Helper T cell (primary cell): ENCODE data around the gene ITIH2.

DNA sequence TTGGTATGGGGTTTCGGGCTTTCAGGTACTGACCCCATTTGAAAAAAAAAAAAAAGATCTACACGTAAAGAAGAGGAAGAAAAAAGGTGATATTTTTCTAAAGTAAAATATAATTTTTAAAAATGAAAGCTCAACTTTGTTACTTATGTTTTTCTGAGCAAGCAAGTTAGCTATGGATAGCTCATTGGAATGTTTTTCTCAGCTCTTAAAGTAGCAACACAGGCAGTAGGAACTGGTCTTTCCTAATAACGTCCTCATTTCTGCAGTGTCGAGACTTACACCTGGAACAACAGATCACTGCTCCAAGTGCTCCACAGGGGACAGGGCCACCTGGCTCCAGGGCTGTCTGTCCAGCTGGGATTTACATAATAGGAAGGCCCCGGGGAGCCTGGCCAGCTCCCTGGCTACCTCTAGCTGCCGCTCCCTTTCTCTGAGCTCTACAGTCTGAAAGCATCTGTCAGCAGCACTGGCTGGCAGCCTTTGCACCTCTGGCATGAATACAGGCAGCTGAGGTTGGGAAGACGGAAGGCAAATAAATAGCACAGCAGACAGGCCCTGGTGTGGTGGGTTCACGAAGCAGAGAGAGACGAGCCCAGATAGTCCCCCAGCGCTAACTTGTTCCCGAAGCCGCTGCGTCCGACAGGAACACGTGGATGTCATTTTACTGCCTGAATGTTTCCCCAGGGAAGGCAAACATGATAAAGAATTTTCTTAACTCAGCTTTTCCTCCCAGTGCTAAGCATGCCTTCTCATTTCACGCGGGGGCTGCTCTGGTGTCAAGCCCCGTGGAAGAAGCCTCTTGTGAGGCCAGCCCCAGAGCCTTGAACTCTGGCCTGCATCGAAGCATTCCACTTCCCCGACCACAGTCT is 105.5 kb downstream of the ITIH5 start:
- PRO-cap, 2 experiments = no peak in any of the 2 experiments

DNA sequence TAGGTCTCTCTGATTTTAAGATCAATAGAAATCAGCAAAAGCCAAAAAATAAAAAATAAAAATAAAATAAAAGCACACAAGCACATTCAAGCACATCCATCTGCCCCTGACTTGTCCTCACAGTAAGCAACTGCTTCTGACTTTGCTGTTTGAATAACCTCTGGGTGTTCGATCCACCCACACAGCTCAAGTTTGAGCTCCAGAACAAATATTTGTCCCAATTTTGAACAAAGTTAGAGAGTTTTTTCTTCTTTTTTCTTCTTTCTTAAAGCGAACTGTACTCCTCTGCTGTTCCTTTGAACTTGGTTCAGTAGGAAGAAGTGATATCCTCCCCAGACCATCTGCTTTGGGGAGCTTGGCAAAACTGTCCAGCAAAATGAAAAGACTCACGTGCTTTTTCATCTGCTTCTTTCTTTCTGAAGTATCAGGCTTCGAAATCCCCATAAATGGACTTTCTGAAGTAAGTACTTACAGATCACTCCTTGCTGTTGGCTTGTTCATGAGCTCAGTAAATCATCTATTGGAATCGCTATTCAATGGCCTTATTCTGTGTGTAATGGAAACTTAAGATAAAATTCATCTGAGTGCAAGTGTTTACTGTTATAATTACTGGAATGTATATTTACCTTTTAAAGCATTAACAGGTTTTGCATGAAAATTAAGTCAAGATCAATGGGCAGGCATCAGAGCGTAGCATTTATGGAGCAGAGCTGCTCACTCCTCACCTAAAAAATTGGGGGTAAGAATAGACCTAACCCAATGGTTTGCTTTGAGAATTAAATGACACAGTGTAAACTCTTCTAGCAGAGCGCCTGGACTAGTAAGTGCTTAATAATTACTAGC is at the start of gene ITIH2:
ITIH2 (plus strand) TSS at position 258 of the 843 bp plus-strand sequence.
- PRO-cap, 2 experiments = no peak in any of the 2 experiments

- PRO-cap, 2 experiments = no peak in any of the 2 experiments
These were observed 14.0 kb downstream of the KIN start for GRCh38 chr10:7773727-7774188.

DNA sequence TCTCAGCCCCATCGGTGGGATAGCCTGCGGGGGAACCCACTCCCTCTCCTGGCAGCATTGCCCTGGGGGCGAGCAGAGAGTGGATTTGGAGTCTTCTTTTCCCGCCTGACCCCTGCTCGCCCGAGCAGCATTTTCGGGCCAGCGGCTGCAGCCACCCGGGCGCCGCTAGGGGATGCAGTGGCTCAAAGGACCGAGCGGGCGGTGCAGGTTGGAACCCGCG is 1.3 kb upstream of the GATA3 start:
- PRO-cap, 2 experiments = peak in 1 of 2 experiments; most common minus-strand start position 176 of the sequence (in 1)

DNA sequence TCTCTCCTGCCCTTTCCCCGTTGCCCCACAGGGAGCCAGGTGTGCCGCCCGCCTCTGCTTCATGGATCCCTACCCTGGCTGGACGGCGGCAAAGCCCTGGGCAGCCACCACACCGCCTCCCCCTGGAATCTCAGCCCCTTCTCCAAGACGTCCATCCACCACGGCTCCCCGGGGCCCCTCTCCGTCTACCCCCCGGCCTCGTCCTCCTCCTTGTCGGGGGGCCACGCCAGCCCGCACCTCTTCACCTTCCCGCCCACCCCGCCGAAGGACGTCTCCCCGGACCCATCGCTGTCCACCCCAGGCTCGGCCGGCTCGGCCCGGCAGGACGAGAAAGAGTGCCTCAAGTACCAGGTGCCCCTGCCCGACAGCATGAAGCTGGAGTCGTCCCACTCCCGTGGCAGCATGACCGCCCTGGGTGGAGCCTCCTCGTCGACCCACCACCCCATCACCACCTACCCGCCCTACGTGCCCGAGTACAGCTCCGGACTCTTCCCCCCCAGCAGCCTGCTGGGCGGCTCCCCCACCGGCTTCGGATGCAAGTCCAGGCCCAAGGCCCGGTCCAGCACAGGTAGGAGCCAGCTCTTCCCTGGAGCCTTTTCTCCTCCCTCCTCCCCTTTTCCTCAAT is 3.9 kb downstream of the GATA3 start:
- PRO-cap, 2 experiments = no peak in any of the 2 experiments

GRCh38 chr10:8063906-8064348 is 9.4 kb downstream of the GATA3 start:
- PRO-cap, 2 experiments = no peak in any of the 2 experiments

GRCh38 chr10:8416571-8416789 is 362.0 kb downstream of the GATA3 start:
- PRO-cap, 2 experiments = peak in 2 of 2 experiments; most common plus-strand start chr10:8416640 (in 1)

DNA sequence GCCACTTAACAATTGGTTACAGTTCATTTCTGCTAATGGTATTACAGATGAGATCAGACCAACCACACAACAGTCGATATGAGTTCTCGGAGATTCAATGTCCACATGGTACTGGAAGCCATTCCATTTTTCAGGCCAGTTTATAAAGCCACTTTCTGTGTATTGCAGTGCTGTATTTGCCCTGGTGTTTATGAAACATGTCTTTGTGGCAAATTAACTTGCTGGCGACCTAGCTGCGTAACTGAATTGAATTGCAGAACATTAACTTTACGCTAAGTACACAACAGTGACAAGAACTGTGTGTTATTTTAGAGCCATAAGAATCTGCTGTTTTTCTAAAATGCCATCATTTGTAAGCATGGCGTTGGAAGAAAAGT is 76.3 kb downstream of the CELF2 start:
- PRO-cap, 2 experiments = no peak in any of the 2 experiments

DNA sequence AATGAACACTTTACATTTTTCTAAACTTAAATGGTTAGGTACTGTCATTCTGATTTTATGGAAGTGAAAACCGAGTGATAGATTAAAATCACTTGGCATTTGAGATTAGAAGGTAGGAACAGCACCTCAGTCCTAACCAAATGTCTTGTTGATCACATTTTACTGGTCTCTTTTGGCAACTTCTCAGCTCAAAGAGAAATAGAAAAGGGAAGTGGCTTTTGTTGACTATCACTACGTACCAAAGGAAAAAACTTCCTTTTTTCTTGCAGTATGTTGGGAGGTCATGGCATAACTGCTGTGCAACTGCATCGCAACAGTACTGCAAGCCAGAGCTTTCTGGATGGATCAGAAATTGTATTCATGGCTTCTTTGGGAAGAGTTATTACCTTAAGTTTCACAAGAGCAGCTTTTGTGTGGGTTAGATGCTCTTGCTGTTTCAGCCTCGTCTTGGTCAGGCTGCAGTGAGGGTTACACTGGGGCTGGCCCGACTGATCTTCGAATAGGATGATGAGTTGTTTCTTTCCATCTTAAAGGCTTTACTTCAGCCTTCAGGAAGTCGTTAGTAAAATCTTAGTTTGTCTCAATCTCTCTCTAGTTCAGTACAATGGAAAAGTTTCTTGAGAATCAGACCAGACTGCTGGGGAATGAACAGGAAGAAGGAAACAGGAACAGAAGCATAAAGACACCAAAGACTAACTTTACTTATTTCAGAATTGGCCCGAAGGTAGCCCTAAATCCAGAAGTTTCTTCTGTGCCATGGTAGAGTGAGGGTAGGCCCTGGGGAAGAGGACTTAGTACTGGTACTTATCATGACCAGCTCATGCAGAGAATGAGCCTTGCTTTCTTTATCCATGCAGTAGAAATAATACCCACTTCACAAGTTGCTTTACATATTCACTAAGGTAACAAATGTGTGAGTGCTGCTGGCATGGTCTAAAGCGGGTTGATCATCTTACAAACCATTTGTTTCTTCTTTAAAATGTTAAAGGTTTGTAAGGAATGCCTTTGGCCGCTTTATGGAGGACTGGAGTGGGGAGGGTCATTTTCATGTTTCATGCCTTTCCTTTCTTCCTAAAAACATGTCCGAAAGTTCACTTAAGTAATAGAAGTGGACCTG is 153.6 kb downstream of the CELF2 start:
- PRO-cap, 2 experiments = peak in 2 of 2 experiments; most common plus-strand start position 268 of the sequence (in 1); most common minus-strand start position 147 of the sequence (in 2)

DNA sequence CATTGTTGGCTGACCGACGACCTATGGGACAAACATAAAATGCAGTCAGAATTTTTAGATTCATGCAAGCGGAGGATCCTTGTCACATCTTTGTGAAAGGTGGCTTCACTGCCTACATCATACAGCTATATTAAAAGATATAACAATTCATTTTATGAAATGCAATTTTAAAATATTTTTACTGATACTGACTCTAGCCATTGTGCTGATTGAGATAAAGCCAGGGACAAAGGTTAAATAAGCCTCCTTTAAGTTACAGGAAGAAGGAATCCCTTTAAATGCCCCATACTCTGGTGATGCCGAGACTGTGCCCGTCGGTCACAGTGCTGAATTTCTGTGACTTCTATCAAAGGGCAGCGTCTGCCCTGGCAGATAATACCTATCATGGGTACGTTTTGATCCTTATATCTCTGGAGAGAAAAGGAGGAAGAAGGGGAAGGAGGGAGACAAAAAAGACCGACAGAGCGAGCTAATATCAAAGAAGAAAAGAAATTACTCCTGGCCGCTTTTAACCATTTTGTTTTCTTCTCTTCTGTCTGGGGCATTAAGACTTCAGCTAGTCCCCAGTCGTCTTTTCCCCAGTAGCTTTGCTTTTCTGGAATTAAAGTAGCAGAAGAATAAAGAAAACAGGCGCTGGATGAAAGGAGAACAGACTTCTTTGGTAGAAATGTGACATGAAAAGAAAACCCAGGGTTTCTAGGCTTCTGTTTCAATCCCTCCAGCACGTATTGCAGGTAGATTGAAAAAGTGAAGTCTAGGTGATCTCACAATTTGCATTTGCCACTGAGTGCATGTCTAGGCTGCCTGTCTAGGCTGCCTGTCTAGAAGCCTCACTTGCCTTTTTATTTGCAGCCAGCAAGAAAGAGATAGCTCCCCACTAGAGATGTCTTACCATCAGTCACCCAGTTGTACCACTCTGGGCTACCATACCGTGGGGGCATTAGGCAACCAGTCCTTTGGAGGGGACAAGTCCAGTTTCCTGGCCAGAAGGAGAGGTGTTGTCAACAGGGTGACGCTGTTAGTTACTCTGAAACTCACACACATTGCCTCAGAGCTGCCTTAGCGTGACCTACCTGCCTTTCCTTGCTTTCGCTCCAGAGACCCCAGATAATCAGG is 154.9 kb downstream of the CELF2 start:
- PRO-cap, 2 experiments = peak in 1 of 2 experiments; most common plus-strand start position 837 of the sequence (in 1); most common minus-strand start position 730 of the sequence (in 1)

- PRO-cap, 2 experiments = peak in 2 of 2 experiments; most common plus-strand start chr10:11180620 (in 2); most common minus-strand start chr10:11180370 (in 2)
These were observed 162.7 kb downstream of the CELF2 start for GRCh38 chr10:11180212-11180889.

DNA sequence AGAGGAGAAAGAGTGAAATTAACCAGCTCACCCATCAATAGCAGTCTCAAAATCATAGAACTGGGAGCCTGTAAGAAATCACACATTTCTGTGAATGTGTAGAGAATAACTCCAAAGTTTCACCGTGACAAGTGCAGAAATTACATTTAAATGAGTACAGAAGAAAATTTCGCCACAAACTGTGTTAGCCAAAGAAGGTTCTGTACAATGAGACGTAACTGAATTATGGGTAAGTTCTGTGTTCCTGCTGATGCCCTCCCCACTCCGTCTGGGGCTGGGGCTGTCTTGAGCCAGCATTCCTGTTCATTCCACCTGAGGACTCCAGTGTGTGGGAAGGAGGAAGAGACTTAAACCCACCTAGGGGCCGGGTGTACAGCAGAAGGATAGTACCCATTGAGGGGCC is 175.6 kb downstream of the CELF2 start:
- PRO-cap, 2 experiments = no peak in any of the 2 experiments

GRCh38 chr10:11204372-11205121 is 186.9 kb downstream of the CELF2 start:
- PRO-cap, 2 experiments = no peak in any of the 2 experiments

GRCh38 chr10:11205738-11206384 is 188.2 kb downstream of the CELF2 start:
- PRO-cap, 2 experiments = no peak in any of the 2 experiments

- PRO-cap, 2 experiments = no peak in any of the 2 experiments
These were observed 212.5 kb downstream of the CELF2 start for GRCh38 chr10:11229906-11230829.

GRCh38 chr10:11236599-11237687 is 219.3 kb downstream of the CELF2 start:
- PRO-cap, 2 experiments = no peak in any of the 2 experiments

DNA sequence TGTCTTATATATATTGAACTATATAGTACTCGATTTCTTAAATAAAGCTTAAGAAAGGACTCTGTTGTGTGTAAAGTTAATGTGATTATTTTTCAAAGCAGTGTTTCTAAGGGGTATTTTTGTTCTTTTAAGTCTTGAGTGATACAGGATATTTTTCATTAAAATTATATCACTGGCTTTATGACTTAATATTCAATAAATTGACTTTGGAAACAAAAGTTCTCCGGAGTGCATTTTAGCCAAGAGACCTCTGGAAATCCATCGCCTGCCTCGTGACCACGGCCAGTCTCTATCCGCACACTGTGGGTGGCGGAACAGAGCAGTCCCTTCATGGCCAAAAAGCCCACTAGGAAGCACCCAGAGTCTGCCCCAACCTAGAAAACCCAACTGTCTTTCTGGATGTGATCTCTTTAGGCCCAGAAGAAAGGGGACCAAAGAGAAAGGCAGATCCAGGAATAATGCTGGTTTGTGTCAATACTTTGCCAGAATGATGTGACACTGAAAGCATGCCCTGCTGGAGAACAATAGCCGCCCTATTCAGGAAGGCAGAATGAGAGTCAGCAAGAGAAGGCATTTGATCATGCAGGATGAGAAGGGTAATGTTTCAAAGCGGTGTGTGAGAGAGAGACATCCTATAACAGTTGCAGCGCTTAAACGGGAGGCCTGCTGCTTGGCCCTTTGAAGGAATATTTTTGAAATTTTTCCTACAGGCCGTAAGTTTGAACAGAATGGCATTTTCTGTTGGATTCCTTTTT is 274.8 kb downstream of the USP6NL start:
- PRO-cap, 2 experiments = no peak in any of the 2 experiments

- PRO-cap, 2 experiments = no peak in any of the 2 experiments
These were observed 83.1 kb downstream of the USP6NL start for GRCh38 chr10:11528215-11528870.

DNA sequence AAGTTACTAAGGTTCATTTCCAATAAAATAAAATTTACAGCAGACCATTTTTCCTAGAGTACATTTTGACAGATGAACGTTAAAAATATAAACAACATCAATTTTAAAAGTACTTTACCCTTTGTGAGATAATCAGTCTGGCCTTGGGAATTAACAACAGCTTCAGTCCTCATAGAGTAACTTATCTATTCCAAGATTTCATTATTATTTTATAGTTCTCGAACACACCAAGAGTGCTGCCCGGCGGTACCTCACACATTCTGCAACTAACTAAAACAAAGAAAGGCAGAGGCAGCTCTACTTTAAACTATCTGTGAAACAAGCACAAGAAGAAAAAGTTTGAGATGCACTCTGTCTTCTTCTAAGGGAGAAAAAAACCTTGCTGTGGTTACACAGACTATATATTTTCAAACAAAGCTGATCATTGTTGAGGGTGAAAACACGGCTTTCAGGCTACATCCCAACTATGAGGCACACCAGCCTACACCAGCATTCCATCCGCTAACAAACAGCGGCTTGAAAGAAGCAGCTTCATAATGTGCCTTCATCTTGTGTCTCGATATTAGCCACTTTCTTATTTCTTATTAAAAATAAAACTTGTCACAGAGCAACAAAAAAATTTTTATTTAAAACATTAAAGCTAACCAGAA is 79.3 kb downstream of the USP6NL start:
- PRO-cap, 2 experiments = no peak in any of the 2 experiments

GRCh38 chr10:11612388-11613010 is 1.0 kb upstream of the USP6NL start:
- PRO-cap, 2 experiments = peak in 1 of 2 experiments; most common minus-strand start chr10:11612733 (in 1)